Skeletal muscle cell (primary cell): Measurements from ENCODE around the genes NR2C1, HAL and ARL1.

DNA sequence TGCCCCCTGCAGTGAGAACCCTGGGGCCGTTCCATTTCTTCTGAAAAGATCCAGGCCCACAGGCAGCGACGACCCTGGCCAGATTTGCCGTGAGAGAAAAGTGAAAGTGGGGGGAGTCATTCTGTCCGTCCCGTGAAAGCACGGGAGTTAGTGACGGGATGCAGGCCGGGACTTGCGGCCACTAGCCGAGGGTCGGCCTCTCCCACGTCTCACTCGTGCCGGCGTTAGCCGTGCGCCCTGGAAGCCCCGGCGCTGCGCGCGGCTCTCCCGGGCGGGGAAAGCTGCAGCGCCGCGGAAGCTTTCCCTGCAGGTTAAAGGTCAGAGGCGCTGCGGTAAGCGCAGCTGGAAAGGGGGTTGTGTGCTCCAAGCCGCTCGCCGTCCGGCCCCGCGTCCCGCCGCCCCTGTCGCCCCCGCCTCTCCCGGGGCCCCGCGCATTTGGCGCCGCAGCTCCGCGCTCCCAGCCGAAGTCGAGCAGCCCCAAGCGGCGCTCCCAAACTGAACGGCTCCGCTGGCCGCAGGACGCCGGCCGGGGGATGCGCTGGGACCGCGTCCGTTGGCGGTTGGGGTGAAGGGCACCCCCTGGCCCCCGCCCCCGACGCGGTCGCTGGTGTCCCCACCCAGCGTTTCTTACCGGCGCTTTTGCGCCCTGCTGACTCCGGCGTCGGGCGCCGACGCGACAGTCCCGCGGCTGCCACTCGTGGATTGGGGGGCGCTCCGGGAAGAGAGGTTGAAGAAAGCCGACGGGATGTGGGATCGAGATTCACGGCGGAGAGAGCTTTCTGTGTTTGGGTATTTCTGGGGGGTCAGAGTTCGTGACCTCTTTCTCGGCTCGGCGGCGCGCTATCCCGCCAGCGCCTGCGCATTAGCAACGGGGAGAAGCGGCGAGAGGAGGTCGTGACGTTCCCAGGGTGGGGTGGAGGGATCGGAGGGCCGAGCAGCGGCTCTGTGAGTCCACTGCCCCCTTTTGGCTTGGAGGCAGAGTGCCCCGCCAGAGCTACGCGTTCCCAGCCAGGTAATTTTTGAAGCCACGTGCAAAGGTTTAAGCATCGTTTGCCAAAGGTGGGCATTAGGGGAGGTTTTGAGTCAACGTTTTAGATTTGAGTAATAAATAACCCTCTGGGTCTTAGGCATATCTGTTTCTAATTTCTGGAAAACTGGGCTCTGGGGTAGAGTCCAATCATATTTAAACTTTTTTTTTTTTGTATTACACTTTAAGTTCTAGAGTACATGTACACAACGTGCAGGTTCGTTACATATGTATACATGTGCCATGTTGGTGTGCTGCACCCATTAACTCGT is at the start of gene NR2C1:
Gene NR2C1 (minus strand): TSS at position 870 of the 1,299 bp plus-strand sequence.
- RRBS = 1% methylated on average over 27 of the region's 115 CpGs

GRCh38 chr12:95131999-95132433 is 58.6 kb upstream of the NR2C1 start:
- RRBS = no CpG with 5 or more reads among the region's 4 CpGs

- RRBS = no CpG with 5 or more reads among the region's 1 CpG
Observed at GRCh38 chr12:95205673-95205887, 11.7 kb downstream of the FGD6 start.

DNA sequence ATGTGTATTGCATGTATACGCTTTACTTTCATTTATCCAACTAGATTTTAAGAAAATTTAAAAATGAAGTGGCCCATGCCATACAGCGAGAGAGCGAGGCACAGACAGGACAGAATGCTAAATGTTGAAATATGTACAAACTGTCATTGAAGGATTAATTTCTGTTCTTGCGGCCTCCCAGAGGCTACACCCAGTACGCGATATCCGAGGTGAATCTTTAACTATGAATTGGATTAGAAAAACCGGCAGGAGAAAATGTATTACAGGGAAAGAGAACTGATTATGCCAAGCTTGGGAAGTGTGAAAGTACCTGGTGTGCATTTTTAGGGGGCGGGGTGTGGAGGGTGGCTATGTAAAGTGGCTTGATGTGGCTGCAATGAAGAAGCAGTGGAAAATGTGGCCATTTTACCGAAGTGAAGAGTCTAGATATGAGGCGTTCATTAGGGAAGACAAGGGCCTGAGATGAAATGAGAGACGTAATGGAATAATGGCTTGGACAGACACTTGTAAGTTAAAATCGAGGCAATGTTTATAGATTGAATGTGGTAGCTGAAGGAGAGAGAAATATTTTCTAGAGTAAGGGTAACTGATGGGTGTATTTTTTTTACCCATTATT is 1.1 kb downstream of the VEZT start:
- RRBS = no CpG with 5 or more reads among the region's 13 CpGs

DNA sequence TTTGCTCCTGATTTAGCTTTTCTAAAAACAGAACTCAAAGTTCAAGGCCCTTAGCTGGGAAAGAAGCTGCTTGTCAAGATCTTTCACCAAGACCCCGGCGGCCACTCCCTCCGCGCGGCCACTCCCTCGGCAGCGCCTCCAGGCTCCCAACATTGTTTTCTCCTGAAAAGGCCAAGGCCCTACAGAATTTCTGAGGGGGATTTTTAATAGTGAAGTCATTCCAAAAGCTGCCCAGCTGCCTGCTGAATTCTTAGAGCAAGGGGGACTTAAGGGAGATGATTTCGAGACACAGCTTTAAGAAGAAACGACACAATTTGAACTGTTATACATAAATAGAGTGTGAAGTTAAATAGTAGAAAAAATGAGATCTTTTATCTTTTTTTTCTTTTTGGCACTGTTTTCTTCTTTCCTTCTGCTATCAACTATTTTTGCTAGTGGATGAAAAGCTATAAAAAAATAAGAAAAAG is 96.3 kb downstream of the NTN4 start:
- RRBS = no CpG with 5 or more reads among the region's 9 CpGs

- RRBS = no CpG with 5 or more reads among the region's 14 CpGs
Observed at GRCh38 chr12:95737820-95738742, 52.5 kb downstream of the NTN4 start.

DNA sequence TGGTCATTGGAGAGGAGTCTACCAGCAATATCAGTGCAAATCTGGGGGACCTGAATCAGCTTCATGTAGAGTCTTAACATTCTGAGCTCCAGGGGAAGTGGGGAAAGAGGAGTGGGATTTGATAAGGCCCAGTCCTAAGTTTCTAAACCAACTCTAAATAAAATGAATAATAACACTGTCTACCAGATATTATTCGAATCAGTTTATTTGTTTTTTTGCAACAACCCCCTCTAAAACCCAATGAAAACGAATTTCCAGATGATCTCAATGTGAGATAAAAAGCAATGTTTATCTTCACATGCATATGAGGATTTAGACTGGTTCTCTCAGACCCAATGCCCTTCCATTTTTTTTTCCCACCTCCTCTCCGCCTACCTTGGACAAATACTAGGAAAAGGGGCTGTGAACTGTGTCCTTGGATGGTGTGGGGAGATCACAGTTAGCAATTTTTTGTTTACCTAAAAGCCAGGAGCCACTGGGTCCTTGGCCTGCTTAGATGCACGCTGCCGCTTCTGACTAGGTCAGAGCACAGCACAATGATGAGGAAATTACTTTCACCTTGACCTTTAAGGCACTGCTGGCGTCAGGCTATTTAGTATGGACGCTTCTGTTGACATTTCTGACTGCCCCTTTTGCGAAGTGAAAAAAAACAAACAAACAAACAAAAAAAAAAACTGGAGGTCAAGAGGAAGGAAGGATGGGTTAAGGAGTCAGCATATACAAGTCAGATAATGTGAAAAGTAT is 2.0 kb downstream of the CCDC38 start:
- RRBS = no CpG with 5 or more reads among the region's 8 CpGs

DNA sequence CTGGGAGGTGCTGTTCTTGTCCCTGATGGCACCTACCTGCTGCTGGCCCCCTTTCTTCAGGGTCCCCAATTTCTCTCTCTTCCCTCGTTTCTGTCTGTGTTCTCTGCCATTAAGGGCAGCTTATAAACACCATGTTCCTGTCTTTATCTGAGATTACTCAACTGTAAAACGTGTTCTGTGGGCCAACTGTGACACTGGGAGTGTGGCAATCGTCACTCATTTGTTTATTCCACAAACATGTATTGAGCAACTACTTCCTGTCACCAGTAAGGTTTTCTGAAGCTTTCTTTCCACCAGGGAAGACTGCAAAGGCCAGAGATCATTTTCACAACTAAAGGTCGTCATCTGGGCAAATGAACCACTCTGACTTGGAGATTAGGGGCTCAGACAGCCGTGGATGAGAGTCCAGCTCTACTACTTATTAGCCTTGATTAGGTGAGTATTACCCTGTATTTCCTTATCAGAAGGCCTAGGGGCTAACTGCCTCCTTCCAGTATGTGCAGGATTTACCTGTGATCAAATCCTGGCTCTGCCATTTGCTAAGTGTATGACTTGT is at the start of gene HAL:
Gene HAL (minus strand): TSS at position 149 of the 556 bp plus-strand sequence.
- RRBS = no CpG with 5 or more reads among the region's 5 CpGs

DNA sequence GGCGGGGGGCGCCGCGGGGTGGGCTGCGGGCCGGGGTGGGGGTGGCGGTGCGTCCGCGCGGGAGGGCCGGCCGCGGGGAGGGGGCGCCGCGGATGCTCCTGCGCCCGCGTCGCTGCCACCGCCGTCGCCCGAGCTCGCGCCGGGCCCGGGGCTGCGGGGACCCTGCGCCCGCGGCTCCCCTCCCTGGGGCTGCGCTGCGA is 529 bp downstream of the ELK3 start:
- RRBS = under 1% methylated on average over 29 of the region's 35 CpGs

- RRBS = 0% methylated on average over 1 of the region's 23 CpGs
Observed at GRCh38 chr12:96400793-96401843, 879 bp upstream of the CDK17 start.

DNA sequence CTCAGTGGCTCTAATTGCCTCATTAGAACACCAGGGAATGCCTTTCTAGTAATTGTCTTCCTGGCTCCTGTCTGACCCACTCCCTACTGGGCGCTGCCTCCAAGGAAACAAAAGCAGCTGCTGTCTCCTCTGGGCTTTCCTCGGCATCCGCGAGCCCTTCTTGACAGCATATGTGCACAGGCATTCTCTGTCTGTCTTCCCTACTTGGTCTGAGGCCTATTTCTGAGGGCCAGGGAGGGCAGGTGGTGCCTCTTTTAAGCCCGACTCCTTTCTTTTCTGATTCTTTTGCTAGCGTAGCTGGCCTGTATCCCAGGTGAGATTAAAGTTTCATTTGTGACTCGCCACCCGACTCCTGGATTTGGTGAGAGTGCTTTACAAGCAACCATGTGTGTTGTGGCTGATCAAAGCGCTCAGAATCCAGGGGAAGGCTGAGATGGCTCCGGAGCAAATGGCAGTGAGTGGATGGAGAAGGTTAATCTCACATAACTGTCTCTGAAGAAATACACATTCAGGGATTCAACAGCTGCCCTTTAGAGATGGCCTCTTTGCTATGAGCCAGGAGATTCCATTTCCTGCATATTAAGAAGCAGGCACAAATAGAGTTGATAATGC is 369.2 kb downstream of the NEDD1 start:
- RRBS = no CpG with 5 or more reads among the region's 10 CpGs

GRCh38 chr12:97460519-97461048 is 553.5 kb downstream of the NEDD1 start:
- RRBS = no CpG with 5 or more reads among the region's 4 CpGs

- RRBS = under 1% methylated on average over 9 of the region's 22 CpGs
Observed at GRCh38 chr12:98593164-98593567, 320 bp upstream of the SLC25A3 start.

DNA sequence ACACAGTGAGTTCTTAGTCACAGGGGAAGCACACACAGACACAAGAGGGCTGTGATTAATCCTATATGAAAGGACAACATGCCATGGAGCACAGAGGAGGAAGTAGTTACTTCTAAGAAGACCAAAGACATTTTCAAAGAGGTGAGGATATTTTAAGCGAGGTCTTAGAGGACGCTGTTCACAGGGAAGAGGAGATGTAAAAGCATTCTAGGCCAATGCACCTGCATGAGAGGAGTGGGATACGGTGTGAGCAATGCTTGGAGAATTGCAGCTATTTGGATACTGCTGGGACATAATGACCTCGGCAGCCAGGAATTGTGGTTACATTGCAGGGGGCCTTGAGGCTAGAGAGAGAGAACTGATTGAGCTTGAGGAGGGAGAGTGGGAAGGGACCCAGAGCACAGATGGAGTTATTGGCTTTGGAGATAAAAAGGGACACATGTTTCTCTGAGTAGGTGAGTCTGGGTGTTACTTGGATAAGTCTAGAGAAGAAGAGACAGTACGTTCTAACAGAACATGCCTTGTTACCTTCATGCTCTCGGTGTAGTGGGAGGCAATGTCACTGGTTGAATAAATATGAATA is 212.1 kb downstream of the APAF1 start:
- RRBS = no CpG with 5 or more reads among the region's 6 CpGs

- RRBS = no CpG with 5 or more reads among the region's 1 CpG
Observed at GRCh38 chr12:100137583-100138083, 5.0 kb downstream of the BLTP3B start.

DNA sequence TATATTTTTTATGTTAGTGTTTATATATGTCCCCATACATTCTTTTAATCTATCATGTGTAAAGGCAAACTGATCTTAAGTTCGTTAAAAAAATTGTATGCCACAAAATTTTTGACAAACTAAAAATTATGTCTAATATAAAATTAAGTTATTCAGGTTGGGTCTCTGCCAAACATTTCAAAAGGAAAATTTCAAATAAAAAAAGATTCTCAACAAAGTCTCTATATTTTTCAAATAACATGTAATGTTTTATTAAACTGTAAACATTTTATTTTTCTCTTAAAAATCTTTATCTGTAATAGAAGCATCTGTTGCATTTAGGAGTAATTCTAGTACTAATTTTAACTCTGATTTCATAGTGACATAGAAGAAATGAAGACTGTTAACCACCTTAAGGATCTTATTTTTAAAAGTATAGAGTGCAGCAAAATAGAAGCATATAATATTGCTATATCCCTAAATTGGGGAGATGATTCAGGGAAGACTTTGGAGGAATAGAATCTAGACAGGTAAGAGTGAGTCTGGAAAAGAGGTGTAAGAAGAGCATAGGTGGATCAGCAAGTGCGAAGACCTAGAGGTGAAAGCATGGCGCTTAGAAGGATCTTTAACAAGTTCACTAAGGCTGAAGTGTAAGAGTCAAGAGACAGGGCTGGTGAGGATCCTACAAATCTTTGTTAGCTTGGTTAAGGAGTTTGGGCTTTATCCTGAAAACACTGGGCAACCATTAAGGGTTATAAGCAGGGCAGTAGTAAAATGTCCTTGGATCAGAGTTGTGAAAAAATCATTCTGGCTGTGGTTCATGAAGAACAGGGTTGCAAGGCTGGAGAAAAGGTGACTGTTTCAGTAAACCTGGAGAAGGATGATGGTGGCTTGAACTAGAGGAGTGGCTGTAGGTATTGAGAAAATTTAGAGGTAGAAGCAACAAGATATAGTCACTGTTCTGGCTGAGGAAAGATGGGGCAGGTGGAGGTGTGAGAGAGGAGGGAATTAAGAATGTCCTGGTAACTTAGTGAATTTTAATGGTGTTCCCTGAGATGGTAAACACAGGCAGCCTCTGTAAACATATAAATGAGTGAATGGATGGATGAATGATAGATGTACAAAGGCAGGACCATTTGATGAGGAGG is 4.2 kb downstream of the GAS2L3 start:
- RRBS = no CpG with 5 or more reads among the region's 3 CpGs

- RRBS = no CpG with 5 or more reads among the region's 20 CpGs
Observed at GRCh38 chr12:101146279-101146939, 63.6 kb downstream of the SLC5A8 start.

DNA sequence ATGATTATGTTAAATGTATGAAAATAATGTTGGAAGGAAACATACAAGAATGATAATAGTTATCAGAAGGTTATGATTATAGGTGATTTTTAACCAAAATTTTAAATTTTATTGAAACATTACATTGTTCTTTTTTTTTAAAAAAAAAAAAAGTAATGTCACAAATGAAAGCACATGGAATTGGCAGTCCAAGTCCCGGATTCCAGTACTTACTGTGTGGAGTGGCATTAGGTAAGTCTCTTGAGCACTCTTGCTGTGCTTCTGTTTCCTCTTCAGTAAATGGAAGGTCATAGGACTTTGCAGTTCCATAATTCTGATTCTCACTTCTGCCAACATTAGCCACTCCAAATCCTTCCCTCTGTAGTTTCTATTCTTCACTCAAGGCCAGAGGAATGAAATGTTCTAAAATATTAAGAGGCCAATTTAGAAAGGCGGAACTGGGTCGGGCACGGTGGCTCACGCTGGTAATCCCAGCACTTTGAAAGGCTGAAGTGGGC is 19.7 kb upstream of the SLC5A8 start:
- RRBS = no CpG with 5 or more reads among the region's 5 CpGs

DNA sequence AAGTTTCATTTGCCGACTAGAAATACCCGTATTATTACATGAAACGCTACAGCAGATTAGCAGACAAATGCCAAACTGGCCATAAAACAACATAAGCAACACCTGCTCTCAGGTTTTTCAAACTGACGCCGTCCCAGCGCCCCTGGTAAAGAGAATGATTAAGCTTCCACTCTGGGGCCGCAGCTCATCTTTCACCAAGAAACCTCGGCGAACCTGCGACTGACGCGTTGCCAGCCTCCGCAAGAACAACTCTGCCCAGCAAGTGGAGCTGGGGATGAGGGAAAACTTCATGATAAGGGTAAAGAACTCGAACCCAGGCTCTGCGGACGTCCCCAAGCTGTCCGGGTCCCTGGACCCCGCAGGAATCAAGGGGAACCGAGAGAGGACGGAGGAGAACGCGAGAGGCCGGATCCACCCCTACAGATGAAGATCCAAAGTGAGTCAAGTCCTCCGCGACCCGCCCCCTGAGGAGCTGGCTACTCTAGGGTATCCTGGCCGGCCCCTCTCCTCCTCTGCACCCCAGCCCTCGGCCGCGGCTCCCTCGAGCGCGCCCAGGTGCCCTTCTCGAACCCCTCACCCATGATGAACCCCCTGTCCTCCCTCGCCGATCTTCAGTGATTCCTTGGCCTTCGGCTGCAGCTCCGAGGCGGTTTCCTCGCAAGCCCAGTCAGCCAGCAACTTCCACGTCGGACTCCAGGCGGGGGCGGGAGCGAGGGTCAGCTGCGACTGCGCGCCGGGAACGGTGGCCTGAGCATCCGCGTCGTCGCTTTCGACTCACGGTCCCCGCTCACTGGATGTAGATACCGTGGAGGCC is at the start of gene ARL1:
Gene ARL1 (minus strand): TSS at position 708 of the 814 bp plus-strand sequence.
- RRBS = 5% methylated on average over 5 of the region's 58 CpGs

- RRBS = no CpG with 5 or more reads among the region's 8 CpGs
Observed at GRCh38 chr12:101745494-101746878, 6.7 kb upstream of the SYCP3 start.